ENCODE results near the gene LXN.

DNA sequence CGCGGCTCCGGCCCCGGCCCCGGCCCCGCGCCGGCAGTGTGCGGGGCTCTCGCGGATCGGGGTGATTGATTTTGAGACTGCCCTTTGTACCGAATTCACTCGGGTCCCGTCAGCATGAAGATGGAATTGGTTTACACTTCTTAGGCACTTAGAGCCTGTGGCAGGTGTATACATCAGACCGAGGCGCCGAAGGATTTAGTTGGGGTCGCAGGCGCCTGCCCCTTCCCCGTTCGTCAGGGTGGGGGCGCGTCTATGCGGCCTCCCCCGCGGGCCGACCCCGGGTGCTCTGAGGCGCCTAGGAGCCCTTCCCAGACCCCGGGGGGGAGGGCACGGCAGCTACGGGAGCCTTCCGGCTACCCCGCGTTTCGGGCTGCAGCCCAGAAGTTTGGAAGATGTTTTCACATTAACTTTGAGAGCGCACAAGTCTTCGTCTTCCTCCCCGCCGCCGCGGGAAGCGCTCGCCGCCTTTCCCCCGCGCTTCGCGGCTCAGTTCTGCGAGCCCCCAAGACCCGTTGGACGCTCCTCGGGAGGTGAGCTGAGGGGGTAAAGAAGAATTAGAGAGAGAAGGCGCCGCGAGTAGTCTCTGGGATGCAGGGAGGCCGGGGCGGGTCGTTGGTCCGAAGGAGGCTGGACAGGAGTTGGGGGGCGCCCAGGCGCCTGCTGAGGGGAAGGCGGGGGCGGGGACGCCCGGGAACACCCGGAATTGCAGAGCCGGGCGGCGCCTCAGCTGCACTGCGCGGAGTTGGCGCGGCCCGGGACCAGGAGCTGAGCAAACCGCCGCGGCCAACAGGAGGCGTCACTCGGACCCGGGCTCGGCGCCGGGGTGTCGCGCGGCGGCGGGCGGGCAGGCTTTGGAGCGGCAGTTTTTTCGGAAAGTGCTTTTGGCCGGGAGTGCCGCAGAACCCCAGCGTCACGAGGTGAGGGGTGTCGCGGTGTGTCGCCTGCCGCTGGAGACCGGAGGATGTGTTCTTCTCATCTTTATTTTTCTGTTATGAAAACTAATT lies 774 bp downstream of the TIPARP start:
- PRO-cap, 3 experiments: peak in 2 of 3 experiments; most common plus-strand start position 229 of the sequence (in 1); most common minus-strand start position 235 of the sequence (in 1)
- RAMPAGE, long total RNA, 2 experiments: no peak in any of the 2 experiments
- RRBS: 1% methylated on average over 41 of the region's 102 CpGs

- PRO-cap, 3 experiments: peak in 1 of 3 experiments; most common minus-strand start chr3:156751127 (in 1)
- RAMPAGE, long total RNA, 2 experiments: no peak in any of the 2 experiments
- RRBS: no CpG with 5 or more reads among the region's 6 CpGs
Measured at GRCh38 chr3:156750847-156751229, 75.3 kb upstream of the LEKR1 start.

DNA sequence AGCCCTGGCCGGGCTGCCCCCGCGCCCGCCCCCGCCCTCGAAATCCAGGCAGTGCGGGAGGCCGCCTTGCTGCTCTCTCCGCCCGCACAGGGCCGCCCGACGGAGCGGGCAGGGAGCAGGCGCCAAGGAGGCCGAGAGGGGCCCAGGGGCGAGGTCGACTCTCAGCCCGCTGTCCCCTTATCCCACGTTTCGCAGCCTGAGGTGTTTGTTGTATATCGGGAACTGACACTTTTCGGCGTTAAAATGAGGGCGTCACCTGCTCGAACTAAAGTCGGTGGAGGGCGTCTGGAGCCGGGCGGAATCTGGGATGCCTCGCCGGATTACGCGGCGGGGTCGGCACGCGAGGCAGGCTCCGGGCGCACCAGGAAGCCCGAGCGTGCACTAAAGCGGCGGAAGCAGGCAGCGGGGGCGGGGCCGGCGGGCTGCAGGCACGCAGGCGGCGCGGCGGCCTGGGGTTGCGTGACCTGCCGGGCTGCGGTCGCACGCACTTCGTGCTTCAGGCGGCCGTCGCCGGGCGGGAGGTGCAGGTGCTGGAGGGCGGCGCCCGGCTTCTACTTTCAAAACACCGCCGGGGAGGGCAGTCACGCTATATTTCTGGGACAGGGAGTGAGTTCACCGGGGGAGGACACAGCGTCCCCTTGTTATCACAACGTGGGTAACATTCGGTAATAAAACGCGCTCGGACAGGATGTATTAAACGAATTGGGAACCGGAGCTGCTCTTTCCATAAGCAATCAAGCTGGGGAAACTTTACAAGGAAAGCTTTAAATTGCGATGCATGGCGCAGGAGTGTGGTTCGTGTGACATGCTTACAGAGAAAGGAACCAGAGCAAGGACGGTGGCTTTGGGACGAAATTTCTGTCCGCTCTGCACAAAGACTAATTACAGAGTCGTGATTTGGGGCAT lies 9.3 kb upstream of the LEKR1 start:
- PRO-cap, 3 experiments: peak in 3 of 3 experiments; most common plus-strand start position 696 of the sequence (in 3); most common minus-strand start position 383 of the sequence (in 2)
- RAMPAGE, long total RNA, 2 experiments: no peak in any of the 2 experiments
- RRBS: 1% methylated on average over 41 of the region's 86 CpGs

DNA sequence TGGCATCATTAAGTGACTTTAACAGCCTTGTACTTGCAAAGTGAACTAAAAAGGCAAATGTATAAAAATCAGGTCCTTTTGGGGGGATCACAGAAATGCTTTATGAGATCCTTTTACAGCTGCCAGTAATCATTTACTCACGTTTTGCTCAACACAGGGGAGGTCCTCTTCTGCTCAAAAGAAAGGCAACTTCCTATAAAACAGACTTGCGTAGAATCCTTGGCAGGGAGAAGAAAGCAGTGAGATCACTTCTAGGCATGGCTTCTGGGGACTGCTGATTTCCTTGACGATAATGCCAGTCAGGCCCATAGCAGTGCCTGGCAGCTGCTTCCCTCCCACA lies 89.5 kb downstream of the CCNL1 start:
- PRO-cap, 3 experiments: no peak in any of the 3 experiments
- RAMPAGE, long total RNA, 2 experiments: no peak in any of the 2 experiments
- RRBS: no CpG with 5 or more reads among the region's 3 CpGs

- PRO-cap, 3 experiments: no peak in any of the 3 experiments
- RAMPAGE, long total RNA, 2 experiments: no peak in any of the 2 experiments
- RRBS: no CpG with 5 or more reads among the region's 6 CpGs
Measured at GRCh38 chr3:157077423-157078090, 82.4 kb downstream of the CCNL1 start.

DNA sequence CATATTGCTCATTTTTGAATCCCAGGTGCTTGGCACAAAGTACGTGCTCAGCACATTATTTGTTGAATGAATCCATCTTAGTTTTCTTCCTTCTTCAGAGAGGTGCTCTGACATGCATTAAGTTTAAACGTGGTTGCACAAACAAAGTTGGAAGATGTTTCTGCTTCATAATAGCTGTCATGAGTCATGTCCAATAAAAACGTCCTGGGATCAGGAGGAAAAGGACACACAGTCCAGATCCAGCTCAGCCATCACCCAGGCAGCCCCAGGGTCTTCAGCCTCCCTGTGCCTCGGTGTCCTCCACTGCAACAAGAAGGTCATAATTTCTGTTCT lies 55.5 kb downstream of the CCNL1 start:
- PRO-cap, 3 experiments: no peak in any of the 3 experiments
- RAMPAGE, long total RNA, 2 experiments: no peak in any of the 2 experiments
- RRBS: no CpG with 5 or more reads among the region's 4 CpGs

GRCh38 chr3:157105233-157105640 lies 54.7 kb downstream of the CCNL1 start:
- PRO-cap, 3 experiments: no peak in any of the 3 experiments
- RAMPAGE, long total RNA, 2 experiments: no peak in any of the 2 experiments
- RRBS: 62% methylated on average over 4 of the region's 6 CpGs

DNA sequence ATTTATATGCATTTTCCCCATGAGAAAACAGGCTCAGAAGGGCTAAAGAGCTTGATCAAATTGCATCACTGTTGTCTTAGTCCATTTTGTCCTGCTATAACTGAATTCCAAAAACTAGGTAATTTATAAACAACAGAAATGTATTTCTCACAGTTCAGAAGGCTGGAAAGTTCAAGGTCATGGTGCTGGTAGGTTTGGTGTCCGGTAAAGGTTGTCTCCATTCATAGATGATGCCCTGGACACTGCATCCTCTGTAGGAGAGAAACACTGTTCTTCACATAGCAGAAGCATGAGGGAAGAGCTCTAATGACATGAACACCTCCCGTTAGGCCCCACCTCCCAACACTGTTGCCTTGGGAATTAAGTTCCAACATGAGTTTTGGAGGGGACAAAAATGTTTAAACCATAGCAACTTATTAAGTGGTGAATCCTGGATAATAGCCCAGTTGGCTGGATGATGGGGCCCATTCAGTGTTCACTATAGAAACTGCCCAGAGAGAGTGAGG lies 37.2 kb downstream of the CCNL1 start:
- PRO-cap, 3 experiments: no peak in any of the 3 experiments
- RAMPAGE, long total RNA, 2 experiments: no peak in any of the 2 experiments
- RRBS: no CpG with 5 or more reads among the region's 2 CpGs

DNA sequence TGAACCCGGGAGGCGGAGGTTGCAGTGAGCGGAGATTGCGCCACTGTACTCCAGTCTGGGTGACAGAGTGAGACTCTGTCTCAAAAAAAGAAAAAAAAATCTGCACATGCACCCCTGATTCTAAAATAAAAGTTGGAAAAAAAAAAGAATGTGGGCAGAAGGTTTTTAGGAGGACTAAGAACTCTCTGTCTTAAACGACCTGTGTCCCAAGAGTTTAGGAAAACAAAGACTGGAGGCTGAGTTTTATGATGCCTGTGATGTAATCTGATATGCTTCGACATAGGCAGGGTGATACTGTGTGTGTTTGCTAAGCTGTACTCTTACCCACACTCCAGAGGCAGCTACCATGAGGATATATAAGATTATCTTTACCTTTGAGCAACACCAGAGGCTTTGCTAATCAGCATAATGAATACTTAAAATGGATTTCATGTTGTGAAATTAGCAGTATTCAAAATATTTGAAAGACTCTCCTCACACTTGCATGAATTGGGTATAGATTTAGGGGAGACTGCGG lies 34.2 kb downstream of the CCNL1 start:
- PRO-cap, 3 experiments: no peak in any of the 3 experiments
- RAMPAGE, long total RNA, 2 experiments: no peak in any of the 2 experiments
- RRBS: no CpG with 5 or more reads among the region's 7 CpGs

DNA sequence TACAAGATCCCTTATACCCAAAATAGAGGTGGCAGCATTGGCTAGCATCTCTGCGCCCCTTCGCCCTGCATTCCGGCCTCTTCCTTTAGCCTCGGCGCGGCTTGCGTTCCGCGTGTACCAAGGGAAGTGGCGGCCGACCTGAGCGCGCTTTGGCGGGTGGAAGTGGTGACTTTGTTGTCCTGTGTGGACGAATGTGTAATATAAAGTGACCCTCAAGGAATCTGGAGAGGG lies 389 bp upstream of the CCNL1 start:
- PRO-cap, 3 experiments: peak in 2 of 3 experiments; most common plus-strand start position 113 of the sequence (in 2); most common minus-strand start position 87 of the sequence (in 2)
- RAMPAGE, long total RNA, 2 experiments: no peak in any of the 2 experiments
- RRBS: 2% methylated on average over 3 of the region's 15 CpGs

DNA sequence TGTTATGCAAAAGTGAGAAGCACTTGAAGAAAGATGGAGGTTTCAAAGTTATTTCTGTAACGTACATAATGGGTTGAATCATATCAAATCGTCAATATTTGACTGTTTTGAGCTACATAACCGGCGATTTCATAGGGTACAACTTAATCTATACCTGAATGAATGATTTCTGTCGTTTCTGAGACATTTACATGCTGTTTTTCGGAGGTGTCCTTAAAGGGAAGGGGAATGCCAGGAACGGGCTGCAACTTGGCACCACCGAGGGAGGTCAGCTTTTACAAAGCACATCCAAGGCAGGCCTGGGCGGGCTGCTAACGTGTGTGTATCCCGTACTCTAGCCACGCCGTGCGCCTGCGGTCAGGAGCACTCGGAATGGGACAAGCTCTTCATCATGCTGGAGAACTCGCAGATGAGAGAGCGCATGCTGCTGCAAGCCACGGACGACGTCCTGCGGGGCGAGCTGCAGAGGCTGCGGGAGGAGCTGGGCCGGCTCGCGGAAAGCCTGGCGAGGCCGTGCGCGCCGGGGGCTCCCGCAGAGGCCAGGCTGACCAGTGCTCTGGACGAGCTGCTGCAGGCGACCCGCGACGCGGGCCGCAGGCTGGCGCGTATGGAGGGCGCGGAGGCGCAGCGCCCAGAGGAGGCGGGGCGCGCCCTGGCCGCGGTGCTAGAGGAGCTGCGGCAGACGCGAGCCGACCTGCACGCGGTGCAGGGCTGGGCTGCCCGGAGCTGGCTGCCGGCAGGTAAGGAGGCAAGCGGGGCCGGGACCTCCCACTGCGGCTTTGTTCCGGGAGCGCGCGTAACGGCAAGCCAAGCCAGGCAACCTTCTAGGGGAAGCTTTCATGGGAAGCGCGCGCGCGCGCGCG lies 756 bp downstream of the PTX3 start:
- PRO-cap, 3 experiments: peak in 3 of 3 experiments; most common plus-strand start position 681 of the sequence (in 2); most common minus-strand start position 781 of the sequence (in 1)
- RAMPAGE, long total RNA, 2 experiments: start-site peak on the minus strand in 1 of 2 experiments, centred at position 486 of the sequence, 5 reads per replicate
- RRBS: no CpG with 5 or more reads among the region's 75 CpGs

DNA sequence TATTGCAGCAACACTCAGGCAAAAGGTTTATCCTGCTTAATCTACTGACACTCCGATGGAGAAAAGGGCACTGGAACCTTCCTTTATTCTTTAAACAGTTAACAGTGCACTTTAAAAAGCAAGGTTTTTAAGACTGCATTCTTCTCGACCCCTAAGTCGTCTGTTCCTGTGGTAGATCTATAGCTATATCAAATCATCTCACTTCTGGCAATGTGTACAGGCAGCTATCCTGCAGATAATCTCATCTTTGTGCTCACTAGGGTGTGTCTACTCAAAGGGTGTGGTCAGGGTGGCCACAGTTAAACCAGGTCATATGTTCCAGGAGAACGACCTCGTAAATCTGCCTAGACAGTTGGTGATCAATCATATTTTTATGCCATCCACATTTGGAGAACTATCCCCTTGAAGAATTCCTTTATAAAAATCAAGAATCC lies 3.1 kb downstream of the VEPH1 start:
- PRO-cap, 3 experiments: no peak in any of the 3 experiments
- RAMPAGE, long total RNA, 2 experiments: no peak in any of the 2 experiments
- RRBS: no CpG with 5 or more reads among the region's 5 CpGs

- PRO-cap, 3 experiments: no peak in any of the 3 experiments
- RAMPAGE, long total RNA, 2 experiments: no peak in any of the 2 experiments
- RRBS: no CpG with 5 or more reads among the region's 2 CpGs
Measured at GRCh38 chr3:157819082-157819456, 287.2 kb downstream of the SHOX2 start.

GRCh38 chr3:158672209-158673339 lies at the start of gene LXN:
Gene LXN, minus strand, starts transcription at chr3:158672648.
- PRO-cap, 3 experiments: peak in 3 of 3 experiments; most common plus-strand start chr3:158672560 (in 1); most common minus-strand start chr3:158672634 (in 2)
- RAMPAGE, long total RNA, 2 experiments: start-site peak on the minus strand in 2 of 2 experiments, at chr3:158672578-158672669 at its widest, 33 to 101 reads per replicate
- RRBS: 6% methylated on average over 10 of the region's 31 CpGs

DNA sequence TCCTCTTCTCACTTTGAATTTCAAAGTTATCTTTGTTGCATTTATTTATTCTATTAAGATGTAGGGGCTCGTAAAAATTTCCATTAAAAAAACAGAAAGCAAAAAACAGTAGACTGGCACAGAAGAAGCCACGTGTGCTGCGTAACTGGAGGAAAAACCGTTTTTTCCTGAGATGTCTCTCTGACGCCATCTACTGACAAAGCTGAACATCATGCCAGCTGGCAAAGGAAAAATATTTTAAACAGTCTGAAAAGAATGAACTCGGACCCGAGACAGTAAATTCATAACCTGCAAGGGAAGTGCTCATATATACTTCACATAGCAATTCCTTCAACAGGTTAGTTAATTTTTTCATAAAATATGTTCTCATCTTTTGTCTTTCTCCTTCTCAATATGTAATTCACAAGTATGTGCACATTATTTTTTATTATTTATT lies 10.5 kb upstream of the MFSD1 start:
- PRO-cap, 3 experiments: no peak in any of the 3 experiments
- RAMPAGE, long total RNA, 2 experiments: no peak in any of the 2 experiments
- RRBS: no CpG with 5 or more reads among the region's 7 CpGs

DNA sequence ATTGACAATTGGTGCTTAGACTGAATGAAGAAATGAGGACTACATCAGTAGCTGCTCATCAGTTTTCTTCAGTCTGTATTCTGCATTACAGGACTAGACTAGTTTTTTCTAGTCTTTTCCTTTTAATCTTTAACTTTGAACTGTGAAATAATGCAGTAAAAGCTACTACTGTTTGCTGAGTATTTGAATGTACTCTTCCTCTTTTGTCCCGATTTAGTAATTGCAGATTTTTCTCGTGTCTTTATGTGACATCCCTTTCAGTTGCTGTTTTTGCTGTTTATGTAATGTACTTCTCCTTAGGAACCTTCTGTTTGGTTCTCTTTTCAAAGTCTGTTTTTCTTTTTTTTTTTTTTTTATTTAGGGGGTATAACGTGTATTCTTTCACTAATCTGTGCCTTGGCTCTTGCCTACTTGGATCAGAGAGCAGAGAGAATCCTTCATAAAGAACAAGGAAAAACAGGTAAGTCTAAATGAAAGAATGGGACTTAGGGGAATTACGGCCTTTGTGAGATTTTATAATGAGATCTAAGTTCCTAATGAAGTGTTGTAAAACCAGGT lies 17.5 kb downstream of the MFSD1 start:
- PRO-cap, 3 experiments: peak in 1 of 3 experiments; most common minus-strand start position 82 of the sequence (in 1)
- RAMPAGE, long total RNA, 2 experiments: no peak in any of the 2 experiments
- RRBS: no CpG with 5 or more reads among the region's 4 CpGs

DNA sequence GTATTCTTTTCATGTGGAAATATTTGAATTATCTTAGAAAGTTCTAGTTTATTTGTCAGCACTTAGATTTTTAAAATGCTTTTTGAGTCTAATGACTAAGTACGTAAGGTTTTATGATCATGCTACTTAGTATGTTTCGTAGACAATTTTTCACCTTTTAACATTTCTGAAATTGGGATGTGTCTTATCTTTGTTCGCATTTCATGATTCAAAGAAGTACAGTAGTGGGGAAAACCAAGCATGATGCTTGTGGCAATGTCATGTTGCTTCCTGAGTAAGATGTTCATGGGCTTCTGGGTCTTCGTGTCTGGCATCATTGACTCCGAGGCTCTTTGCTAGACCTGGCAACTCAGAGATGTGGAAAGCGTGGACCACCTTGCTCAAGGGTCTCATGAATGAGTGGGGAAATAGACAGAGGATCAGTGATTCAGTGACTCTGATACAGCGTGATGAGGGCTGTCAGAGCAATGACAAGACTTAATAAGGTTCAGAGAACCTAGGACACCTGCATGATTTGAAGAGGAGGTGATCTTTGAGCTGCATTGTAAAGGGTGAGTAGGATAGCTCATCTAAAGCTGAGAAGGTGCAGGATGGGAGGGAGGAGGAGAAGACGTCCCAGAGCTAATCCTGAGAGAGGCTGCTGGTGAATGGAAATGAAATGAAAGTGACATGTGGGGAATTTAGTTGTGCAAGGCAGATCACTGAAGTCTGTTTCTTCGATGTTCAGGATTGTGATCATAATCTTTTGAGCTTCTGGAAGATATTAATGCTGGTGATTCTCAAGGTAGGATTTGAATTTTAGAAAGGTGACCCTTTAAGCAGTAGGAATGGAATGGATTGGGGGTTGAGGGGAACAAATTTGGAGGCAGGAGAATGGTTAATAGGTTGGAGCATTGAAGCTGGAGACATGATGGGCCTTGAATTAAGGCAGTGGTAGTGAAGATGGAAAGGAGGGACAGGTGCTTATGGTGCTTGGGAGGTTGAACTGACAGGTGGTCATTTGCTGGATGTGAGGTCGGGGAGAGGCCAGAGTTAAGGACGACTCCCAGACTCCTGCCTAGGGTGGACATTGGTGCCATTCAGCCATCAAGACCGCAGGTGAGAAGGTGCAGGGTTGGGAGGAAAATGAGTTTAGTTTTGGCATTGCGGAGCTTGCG lies 32.3 kb downstream of the MFSD1 start:
- PRO-cap, 3 experiments: no peak in any of the 3 experiments
- RAMPAGE, long total RNA, 2 experiments: no peak in any of the 2 experiments
- RRBS: no CpG with 5 or more reads among the region's 14 CpGs

- PRO-cap, 3 experiments: no peak in any of the 3 experiments
- RAMPAGE, long total RNA, 2 experiments: no peak in any of the 2 experiments
- RRBS: no CpG with 5 or more reads among the region's 2 CpGs
Measured at GRCh38 chr3:159169653-159170322, 100.7 kb downstream of the IQCJ start.

DNA sequence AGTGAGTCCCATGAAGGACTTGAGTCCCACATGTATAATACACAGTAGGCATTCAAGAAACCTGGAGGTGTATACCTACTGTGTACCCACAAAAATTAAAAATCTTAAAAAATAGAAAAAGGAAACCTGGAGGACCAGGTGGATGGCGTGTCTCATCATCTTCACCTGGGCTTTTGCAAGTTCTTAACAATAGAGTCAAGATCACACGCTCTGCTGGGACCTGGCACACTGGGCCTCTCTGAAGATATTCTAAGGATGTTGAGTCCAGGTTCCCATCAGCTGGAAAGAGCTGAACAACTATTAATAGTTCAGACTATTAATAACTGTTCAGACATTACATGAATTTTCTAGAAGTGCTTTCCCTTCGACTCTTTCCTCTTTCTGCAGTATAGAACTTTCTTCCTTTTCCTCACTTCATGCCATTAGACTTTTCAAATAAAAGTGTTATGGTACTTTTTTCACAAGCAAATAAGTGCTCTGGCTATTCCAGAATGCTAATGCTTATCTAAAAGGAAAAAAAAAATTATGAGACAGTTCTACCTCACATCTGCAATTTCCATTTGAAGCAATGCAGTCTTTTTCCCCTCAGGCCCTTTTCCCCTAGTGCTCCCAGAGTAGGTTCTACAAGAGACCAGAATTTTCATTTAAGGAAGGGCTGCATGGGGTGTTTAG lies 395.5 kb downstream of the IQCJ-SCHIP1 start:
- PRO-cap, 3 experiments: no peak in any of the 3 experiments
- RAMPAGE, long total RNA, 2 experiments: no peak in any of the 2 experiments
- RRBS: no CpG with 5 or more reads among the region's 3 CpGs

DNA sequence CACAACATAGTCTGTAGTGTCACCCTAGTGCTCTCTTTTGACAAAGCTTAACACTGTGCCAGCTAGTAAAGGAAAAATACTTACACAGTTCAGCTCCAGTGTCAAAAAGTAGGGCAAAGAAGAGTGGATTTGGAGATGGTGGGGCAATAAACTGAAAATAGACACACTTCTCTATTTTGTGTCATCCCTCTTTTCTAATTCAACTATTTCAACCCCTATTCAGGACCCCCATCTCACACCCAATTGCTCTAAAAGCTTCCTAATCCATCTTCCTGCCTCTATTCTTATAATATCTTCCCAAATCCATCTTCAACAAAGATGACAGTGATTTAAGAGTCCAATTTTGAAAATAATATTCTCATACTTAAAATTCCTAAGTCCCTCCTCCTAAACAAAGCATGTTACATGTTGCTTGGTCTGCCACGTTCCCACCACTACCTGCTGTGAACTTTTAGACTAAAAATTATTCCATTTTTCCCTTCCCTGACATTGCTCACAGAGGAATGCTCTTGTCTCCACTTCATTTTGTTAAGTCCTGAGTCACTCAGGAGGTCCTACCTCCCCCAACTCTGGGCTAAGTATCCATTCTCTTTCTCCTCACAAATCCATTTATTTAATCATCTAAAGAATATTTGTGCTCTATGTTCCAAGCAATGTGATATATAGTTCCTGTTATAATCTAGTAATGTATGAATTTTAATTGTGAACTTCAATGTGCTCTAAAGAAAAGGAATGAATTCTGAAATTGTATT lies 41.9 kb upstream of the TRIM59 start:
- PRO-cap, 3 experiments: no peak in any of the 3 experiments
- RAMPAGE, long total RNA, 2 experiments: no peak in any of the 2 experiments
- RRBS: no CpG with 5 or more reads among the region's 1 CpG